ENCODE data around the genes GAR1 and PITX2.

DNA sequence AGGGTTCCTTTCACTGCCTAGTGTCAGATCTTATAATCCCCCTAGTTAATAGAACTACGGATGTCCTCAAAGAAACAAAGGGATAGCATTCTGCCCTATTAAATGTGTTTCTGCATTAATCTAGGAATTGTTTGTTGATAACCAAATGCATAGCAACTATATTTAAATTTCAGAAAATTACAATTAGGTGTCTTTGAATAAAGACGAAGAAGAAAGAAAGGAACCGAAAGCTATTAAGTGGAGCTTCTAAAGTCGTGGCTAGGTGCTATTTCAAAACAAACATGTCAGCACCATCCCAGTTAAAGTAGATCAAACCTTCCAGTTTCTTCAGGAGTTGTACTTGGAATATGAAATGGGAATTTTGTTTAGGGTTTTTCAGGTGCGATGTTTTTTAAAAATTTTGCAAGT lies 201.2 kb upstream of the LEF1 start:
- PRO-cap, result no peak
CAGE:
- cytosol, long polyA minus RNA, result no peak
- cytosol, long polyA plus RNA, result no peak
- long polyA plus RNA, result no peak
- nucleus, long polyA minus RNA, result no peak
- nucleus, long polyA plus RNA, result no peak

GRCh38 chr4:108635622-108636438 lies 14.6 kb upstream of the OSTC start:
- PRO-cap, result no peak
CAGE:
- cytosol, long polyA minus RNA, result no peak
- cytosol, long polyA plus RNA, result no peak
- long polyA plus RNA, result no peak
- nucleus, long polyA minus RNA, result no peak
- nucleus, long polyA plus RNA, result no peak

DNA sequence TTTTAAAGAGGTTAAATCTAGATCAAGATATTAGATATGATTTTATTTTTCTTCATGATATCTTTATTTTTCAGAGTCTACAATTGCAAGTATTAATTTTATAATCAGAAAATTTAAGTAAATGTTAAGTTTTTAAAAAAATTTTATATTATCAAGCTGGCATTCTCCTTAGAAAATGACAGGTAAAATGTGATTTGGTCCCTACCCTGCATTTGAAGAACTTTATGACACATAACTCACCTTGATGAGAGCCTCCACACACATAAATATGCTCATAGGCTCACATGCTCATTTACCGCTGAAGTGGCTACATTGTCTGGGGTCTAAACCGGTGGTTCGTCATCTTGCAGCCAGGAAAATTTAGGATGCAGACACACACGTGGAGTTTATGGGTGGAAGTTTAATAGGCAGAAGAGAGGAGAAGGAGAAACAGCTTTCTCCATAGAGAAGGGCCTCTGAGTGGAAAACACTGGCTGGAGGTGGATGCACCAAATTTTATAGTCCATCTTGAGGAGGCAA lies 61.5 kb downstream of the SEC24B start:
- PRO-cap, result no peak
CAGE:
- cytosol, long polyA minus RNA, result no peak
- cytosol, long polyA plus RNA, result no peak
- long polyA plus RNA, result no peak
- nucleus, long polyA minus RNA, result no peak
- nucleus, long polyA plus RNA, result no peak

DNA sequence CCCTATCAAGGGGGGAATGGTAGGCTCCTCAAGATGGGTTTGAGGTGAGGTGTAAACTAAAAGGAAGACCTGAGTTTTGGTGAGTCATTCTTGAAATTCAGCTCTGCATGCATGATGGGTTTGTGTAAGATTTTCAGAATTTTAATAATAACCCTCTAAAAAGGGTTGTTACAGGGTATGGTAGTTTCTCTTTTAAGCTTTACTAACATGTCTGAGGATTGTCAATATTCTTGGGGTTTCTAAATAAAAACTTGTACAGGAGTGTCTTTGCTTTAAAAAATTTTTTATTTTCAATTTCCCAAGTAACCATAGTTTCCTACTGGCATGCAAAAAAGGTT lies 53.2 kb downstream of the CASP6 start:
- PRO-cap, result no peak
CAGE:
- cytosol, long polyA minus RNA, result no peak
- cytosol, long polyA plus RNA, result no peak
- long polyA plus RNA, result no peak
- nucleus, long polyA minus RNA, result no peak
- nucleus, long polyA plus RNA, result no peak

DNA sequence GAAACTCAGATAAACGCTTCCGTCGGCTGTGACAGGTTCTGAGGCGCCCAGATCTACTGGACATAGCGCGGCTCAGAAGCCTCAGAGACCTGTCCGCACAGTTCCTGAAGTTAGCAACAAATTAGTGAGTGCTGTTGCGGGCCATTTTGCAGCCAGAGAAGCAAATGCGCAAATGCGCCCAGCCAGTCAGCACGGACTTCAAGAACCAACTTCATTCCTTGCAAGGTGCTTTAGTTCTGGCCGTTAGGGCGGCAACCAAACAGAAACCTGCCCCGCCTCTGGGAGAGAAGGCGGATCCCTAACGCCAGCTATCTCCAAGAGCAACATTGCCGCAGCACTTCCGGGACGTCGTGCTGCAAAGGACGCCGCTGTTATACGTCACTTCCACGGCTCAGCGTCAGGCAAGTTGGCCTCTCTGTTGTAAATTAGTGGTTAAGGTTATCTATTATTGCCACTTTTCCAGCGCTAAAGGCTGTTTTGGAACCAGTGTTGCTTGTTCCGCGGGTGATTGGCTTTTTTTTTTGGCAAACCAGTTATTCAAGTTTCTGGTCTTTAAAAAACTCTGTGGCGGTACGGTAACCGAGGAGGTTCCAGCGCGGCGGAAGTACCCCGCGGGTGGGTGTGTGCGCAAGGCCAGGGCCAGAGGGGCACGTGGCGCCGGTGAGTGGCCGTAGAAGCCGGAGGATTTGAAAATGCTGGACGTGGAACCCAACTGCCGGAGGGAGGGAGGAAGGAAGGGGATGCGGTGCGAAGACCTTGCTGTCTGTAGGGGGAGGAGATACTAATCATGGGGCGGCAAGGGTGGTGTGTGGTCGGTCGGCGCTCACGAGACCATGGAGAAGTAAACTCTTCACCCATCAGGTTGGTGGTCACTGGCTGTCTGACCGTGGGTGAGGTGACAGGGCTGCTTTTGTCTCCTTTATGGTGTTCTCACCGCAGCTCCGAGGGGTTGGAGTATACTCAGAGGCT lies at the start of gene GAR1:
Gene GAR1 (plus strand): TSS at position 618 of the 969 bp plus-strand sequence.
- PRO-cap, result bidirectional peak, plus-strand start at position 381 of the sequence, minus-strand start at position 206 of the sequence; bidirectional peak, plus-strand start at position 872 of the sequence, minus-strand start at position 727 of the sequence
CAGE:
- cytosol, long polyA minus RNA, result start-site peak on the plus strand centred at position 388 of the sequence, 14 bp wide, 56 reads
- cytosol, long polyA plus RNA, result start-site peak on the plus strand centred at position 396 of the sequence, 58 bp wide, 208 and 295 reads in 2 replicates; start-site peak on the plus strand centred at position 627 of the sequence, 52 bp wide, 406 and 336 reads in 2 replicates
- long polyA plus RNA, result start-site peak on the plus strand centred at position 387 of the sequence, 90 bp wide, 107 and 657 reads in 2 replicates; start-site peak on the plus strand centred at position 632 of the sequence, 80 bp wide, 715 and 639 reads in 2 replicates
- nucleus, long polyA minus RNA, result start-site peak on the plus strand centred at position 387 of the sequence, 28 bp wide, 181 reads; start-site peak on the plus strand centred at position 630 of the sequence, 33 bp wide, 125 reads
- nucleus, long polyA plus RNA, result start-site peak on the plus strand centred at position 386 of the sequence, 37 bp wide, 97 and 114 reads in 2 replicates; start-site peak on the plus strand centred at position 629 of the sequence, 34 bp wide, 80 and 156 reads in 2 replicates

GRCh38 chr4:110046538-110047143 lies 134.0 kb downstream of the EGF start:
- PRO-cap, result no peak
CAGE:
- cytosol, long polyA minus RNA, result no peak
- cytosol, long polyA plus RNA, result no peak
- long polyA plus RNA, result no peak
- nucleus, long polyA minus RNA, result no peak
- nucleus, long polyA plus RNA, result no peak

DNA sequence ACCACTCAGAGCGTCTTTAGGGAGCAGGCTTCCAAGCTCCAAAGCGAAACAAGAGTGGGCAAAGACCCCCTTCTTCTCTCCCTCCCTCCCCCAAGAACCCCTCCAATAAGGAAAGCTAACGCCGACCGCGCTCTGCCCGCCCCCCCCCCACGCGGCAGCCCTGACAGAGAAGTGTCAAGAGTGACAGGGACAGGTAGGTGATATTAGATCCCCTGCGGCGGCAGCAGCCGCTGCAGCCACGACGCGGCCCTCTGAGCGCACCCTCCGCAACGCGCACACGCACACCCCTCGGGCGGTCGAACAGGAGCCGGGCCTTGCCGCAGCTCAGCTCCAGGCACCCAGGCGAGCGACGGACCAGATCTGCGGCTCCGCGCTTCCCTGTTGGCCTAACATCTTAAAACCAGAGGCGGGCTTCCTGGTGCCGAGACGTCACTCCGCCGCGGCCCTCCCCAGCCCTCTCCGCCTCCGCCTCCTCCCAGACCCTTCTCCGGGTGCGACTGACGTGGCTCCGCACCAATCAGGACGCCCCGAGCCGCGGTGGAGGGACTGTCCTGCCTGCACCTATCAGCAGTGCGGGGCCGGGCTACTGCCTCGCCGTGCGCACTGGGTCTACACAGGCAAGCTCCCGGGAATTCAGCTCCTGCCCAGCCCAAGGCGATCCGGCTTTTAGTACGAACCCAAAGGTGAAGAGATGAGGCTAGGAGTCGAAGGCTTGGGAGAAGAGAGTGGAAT lies at the start of gene PITX2:
Gene PITX2 (minus strand): TSS at position 370 of the 732 bp plus-strand sequence.
- PRO-cap, result unidirectional peak, minus-strand start at position 362 of the sequence
CAGE:
- cytosol, long polyA minus RNA, result no peak
- cytosol, long polyA plus RNA, result no peak
- long polyA plus RNA, result no peak
- nucleus, long polyA minus RNA, result no peak
- nucleus, long polyA plus RNA, result no peak

GRCh38 chr4:112187452-112188126 lies 42.3 kb downstream of the FAM241A start:
- PRO-cap, result no peak
CAGE:
- cytosol, long polyA minus RNA, result no peak
- cytosol, long polyA plus RNA, result no peak
- long polyA plus RNA, result no peak
- nucleus, long polyA minus RNA, result no peak
- nucleus, long polyA plus RNA, result no peak

- PRO-cap, result no peak
CAGE:
- cytosol, long polyA minus RNA, result no peak
- cytosol, long polyA plus RNA, result no peak
- long polyA plus RNA, result no peak
- nucleus, long polyA minus RNA, result no peak
- nucleus, long polyA plus RNA, result no peak
Measured at GRCh38 chr4:112650251-112650651, 13.3 kb downstream of the LARP7 start.

GRCh38 chr4:112746768-112747457 lies 110.0 kb downstream of the LARP7 start:
- PRO-cap, result no peak
CAGE:
- cytosol, long polyA minus RNA, result no peak
- cytosol, long polyA plus RNA, result no peak
- long polyA plus RNA, result no peak
- nucleus, long polyA minus RNA, result no peak
- nucleus, long polyA plus RNA, result no peak

GRCh38 chr4:113035217-113035715 lies 14.2 kb upstream of the ANK2 start:
- PRO-cap, result no peak
CAGE:
- cytosol, long polyA minus RNA, result no peak
- cytosol, long polyA plus RNA, result no peak
- long polyA plus RNA, result no peak
- nucleus, long polyA minus RNA, result no peak
- nucleus, long polyA plus RNA, result no peak

GRCh38 chr4:113079858-113080581 lies 30.6 kb downstream of the ANK2 start:
- PRO-cap, result no peak
CAGE:
- cytosol, long polyA minus RNA, result no peak
- cytosol, long polyA plus RNA, result no peak
- long polyA plus RNA, result no peak
- nucleus, long polyA minus RNA, result no peak
- nucleus, long polyA plus RNA, result no peak

DNA sequence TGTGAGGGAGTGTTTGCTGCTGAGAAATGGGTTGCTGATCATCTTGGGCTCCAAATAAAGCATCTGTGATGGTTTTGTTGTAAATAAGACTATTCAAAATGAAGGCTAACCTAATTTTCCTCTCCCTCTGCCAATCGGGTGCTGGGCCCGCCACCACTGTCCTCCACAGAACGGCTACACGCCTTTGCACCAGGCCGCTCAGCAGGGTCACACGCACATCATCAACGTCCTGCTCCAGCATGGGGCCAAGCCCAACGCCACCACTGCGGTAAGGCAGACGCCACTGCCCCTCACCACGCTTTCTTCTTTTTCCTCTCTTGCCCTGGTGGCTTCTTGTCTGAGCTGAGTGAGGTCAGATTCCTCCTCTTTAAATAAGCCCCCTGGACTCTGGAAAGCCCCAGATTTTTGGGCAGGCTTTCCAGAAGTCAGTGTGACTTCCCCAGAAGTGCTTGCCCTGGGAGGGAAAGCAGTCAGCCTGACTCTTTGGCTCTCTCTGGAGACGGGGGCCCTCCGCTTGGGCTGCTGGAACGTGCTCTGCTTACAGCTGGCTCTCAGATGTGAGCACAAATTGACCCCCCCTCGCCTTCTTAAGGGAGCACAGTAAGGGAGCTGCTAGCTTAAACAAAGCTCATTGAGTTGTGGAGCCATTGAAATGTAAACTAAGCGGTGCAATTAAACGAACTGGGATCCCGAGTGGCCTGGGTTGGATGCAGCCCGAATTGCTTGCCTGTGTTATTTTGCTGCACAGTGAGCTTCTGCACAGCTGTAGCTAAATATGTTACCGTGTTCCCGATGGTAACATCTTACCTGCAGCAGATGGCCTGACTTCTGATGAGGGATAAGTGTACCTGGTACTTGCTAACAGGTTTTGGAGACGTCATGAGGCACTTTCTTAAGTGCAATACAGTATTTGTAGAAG lies 243.1 kb downstream of the ANK2 start:
- PRO-cap, result no peak
CAGE:
- cytosol, long polyA minus RNA, result no peak
- cytosol, long polyA plus RNA, result no peak
- long polyA plus RNA, result no peak
- nucleus, long polyA minus RNA, result no peak
- nucleus, long polyA plus RNA, result no peak

- PRO-cap, result no peak
CAGE:
- cytosol, long polyA minus RNA, result no peak
- cytosol, long polyA plus RNA, result no peak
- long polyA plus RNA, result no peak
- nucleus, long polyA minus RNA, result no peak
- nucleus, long polyA plus RNA, result no peak
Measured at GRCh38 chr4:113300276-113300923, 250.9 kb downstream of the ANK2 start.

GRCh38 chr4:113434124-113434640 lies 327.4 kb downstream of the CAMK2D start:
- PRO-cap, result no peak
CAGE:
- cytosol, long polyA minus RNA, result no peak
- cytosol, long polyA plus RNA, result no peak
- long polyA plus RNA, result no peak
- nucleus, long polyA minus RNA, result no peak
- nucleus, long polyA plus RNA, result no peak

GRCh38 chr4:113445849-113446520 lies 315.6 kb downstream of the CAMK2D start:
- PRO-cap, result no peak
CAGE:
- cytosol, long polyA minus RNA, result no peak
- cytosol, long polyA plus RNA, result no peak
- long polyA plus RNA, result no peak
- nucleus, long polyA minus RNA, result no peak
- nucleus, long polyA plus RNA, result no peak

GRCh38 chr4:113494292-113494820 lies 267.2 kb downstream of the CAMK2D start:
- PRO-cap, result no peak
CAGE:
- cytosol, long polyA minus RNA, result no peak
- cytosol, long polyA plus RNA, result no peak
- long polyA plus RNA, result no peak
- nucleus, long polyA minus RNA, result no peak
- nucleus, long polyA plus RNA, result no peak

GRCh38 chr4:113636053-113636305 lies 125.6 kb downstream of the CAMK2D start:
- PRO-cap, result no peak
CAGE:
- cytosol, long polyA minus RNA, result no peak
- cytosol, long polyA plus RNA, result no peak
- long polyA plus RNA, result no peak
- nucleus, long polyA minus RNA, result no peak
- nucleus, long polyA plus RNA, result no peak

DNA sequence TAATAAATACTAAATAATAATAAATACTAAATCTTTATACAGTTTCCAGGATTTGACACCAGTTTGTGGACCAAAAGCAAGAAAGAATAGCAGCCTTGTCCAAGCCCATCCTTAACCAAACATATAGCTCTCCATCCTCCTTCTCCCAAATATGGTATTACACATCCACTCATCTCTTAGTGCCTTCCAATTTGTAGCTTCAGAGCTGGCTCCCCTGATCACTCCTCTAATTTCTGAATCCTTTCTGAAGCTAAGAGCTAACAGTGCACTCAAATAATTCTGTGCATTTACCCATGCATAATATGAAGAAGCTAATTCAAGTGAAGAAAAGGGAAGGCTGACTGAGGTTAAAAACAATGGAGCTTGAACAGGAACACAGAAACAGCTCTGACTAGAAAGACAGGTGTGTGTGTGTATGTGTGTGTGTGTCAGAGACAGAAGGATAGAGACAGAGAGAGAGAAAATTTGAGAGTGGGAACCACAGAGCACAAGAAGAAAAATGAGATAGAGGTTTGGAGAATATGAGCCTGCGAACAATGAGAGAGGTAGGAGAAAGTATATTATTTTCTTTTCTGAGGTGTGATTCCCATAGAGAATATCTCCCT lies 123.6 kb downstream of the CAMK2D start:
- PRO-cap, result no peak
CAGE:
- cytosol, long polyA minus RNA, result no peak
- cytosol, long polyA plus RNA, result no peak
- long polyA plus RNA, result no peak
- nucleus, long polyA minus RNA, result no peak
- nucleus, long polyA plus RNA, result no peak

DNA sequence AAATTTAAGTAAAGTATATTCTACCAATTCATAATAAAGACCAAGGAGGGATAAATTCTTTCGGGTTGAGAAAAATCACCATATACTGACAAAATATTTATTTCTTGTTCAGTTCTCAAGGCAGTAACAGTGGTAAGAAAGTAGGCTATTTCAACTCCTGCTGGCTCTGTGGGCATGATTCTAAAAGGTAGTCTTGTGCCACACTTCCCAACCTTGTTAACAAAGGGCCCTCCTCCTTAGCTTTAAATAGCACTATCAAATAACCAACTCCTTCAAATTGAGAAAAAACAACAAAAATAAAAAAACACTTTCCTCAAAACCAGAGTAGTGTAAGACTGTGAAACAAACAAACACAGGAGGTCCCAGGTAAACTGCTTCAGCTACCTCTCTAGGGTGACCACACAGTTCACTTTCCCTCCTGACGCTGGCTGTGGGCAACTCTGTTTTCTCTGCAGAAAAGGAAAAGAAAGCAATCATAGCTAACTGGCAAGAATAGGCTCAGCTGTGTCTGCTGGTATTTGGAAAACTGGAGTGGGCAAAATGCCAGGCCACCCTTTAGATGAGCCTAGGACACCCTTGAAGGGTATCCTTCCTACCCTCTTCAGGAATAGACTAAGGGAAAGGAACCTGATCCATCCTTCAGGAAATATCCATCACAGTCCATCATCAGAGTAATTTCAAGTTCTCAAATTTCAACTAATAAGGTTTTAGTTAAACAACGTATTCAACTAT lies 61.1 kb downstream of the CAMK2D start:
- PRO-cap, result no peak
CAGE:
- cytosol, long polyA minus RNA, result no peak
- cytosol, long polyA plus RNA, result no peak
- long polyA plus RNA, result no peak
- nucleus, long polyA minus RNA, result no peak
- nucleus, long polyA plus RNA, result no peak